GM12891 (cell line): Measurements from ENCODE around the gene WASF1.

- RRBS, result no CpG with 5 or more reads among the region's 4 CpGs
These were observed 99.3 kb downstream of the ARMC2 start for GRCh38 chr6:108947390-108948081.

DNA sequence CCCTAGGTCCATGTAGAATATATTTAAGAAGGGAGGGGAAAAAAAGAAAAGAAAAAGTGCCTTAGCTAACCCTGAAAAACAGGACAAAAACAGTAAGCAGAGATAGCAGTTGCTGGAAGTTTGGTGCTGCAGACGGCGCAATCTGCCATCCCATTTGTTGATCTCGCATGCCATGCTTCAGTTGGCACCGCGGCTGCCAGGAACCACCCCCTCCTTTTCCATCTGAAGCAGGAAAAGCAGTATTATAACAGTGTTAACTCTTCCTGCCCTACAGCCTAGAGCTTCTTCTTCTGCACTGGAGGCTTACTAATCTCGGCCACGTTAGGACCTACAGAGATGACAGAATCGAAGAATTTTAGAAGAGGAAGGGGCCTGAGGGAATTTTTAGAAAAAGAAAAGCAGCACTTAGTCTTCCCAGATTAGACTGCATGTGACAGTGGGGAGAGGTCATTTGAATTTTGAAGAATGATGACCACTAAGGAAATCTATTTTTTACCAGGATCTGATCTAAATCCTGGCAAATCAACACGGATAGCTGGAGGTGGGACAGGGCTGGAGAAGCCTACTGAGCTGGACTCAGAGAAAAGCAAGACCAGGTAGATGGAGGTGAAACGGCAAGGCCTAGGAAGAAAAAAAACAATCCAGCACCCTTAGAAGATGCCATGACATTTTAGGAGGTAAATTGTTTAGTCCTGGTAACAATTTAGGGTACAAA, 100.3 kb downstream of the ARMC2 start:
- RRBS, result no CpG with 5 or more reads among the region's 10 CpGs

DNA sequence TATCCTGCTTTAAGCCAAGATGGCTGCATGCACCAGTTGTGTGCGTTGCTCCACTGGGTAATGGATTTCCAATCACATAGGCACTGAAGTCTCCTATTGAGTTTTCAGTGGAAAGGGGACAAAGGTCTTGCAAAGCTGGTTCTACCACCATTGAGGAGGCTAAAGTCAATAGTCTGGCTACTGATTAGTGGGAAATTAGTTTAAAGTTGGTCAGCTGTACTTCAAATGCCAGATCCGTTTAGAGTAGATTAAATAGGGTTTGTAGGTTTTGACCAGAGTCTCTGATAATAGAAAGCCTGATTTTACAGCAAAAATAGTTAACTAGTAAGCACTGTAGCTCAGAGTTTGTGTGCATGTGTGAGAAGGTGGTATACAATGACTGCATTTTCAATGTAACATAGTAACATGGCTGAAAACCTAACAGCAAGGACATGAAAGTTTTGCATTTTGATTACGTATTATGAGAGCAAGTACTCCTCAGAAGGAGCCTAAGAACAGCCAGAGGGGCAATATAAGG, 104.8 kb downstream of the SESN1 start:
- RRBS, result no CpG with 5 or more reads among the region's 3 CpGs

- RRBS, result no CpG with 5 or more reads among the region's 1 CpG
These were observed 98.9 kb downstream of the SESN1 start for GRCh38 chr6:108995693-108996257.

DNA sequence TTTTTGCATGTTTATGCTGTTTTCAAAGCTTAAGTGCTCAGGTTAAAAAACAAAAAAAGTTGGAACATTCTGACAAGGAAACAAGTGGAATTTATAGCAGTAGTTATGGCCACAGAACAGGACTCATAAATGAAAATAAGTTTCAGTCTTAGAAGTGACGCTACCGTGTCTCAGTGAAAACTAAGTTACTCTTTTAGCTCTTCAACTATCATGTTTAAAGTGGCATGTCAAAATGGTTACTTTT, 84.3 kb downstream of the SESN1 start:
- RRBS, result no CpG with 5 or more reads among the region's 2 CpGs

- RRBS, result no CpG with 5 or more reads among the region's 5 CpGs
These were observed 6.7 kb downstream of the SESN1 start for GRCh38 chr6:109087789-109088453.

GRCh38 chr6:109292180-109292969, 89.9 kb downstream of the CD164 start:
- RRBS, result no CpG with 5 or more reads among the region's 3 CpGs

GRCh38 chr6:109293884-109294430, 88.3 kb downstream of the CD164 start:
- RRBS, result no CpG with 5 or more reads among the region's 7 CpGs

- RRBS, result no CpG with 5 or more reads among the region's 6 CpGs
These were observed 20.2 kb downstream of the CD164 start for GRCh38 chr6:109361907-109362529.

GRCh38 chr6:109381590-109382010, 667 bp downstream of the CD164 start:
- RRBS, result 2% methylated on average over 7 of the region's 30 CpGs

- RRBS, result no CpG with 5 or more reads among the region's 18 CpGs
These were observed 350 bp upstream of the CD164 start for GRCh38 chr6:109382698-109382935.

DNA sequence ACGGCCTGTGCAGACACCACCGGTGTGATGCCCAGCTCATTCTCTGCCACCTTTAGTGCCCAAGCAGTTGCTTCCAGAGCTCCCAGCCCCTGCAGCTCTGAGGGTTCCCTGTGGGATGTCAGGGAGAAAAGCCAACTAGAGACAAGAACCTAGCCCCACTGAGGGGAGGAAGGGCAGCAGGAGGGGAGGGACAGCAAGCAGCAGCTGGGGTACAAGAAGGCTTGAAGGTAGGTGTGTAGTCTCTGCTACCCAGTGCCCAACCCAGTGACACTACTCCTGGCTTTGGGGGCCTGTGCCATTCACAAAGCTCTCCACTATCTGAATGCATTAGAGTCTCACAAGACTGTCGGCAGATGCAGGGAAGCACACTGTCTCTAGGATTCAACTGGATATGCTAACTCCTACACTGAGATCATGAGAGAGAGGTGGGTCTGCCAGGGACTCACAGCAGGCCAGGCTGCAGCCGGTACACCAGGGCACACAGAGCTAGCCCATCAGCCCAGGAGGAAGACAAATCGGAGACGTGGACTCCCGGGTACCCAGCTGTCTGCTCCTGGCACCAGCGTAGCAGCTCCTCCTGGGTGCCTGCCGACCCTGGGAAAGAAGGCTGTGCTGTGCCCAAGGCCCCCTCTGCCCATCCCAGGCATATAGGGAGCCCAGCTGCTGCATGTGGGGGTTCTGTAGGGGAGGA, 7.1 kb downstream of the MICAL1 start:
- RRBS, result 85% methylated on average over 4 of the region's 9 CpGs

GRCh38 chr6:109448977-109449449, 6.6 kb downstream of the MICAL1 start:
- RRBS, result 20% methylated on average over 1 of the region's 11 CpGs

- RRBS, result no CpG with 5 or more reads among the region's 27 CpGs
These were observed 1.4 kb upstream of the MICAL1 start for GRCh38 chr6:109456562-109457798.

GRCh38 chr6:109771744-109772130, 80.6 kb downstream of the FIG4 start:
- RRBS, result no CpG with 5 or more reads among the region's 1 CpG

DNA sequence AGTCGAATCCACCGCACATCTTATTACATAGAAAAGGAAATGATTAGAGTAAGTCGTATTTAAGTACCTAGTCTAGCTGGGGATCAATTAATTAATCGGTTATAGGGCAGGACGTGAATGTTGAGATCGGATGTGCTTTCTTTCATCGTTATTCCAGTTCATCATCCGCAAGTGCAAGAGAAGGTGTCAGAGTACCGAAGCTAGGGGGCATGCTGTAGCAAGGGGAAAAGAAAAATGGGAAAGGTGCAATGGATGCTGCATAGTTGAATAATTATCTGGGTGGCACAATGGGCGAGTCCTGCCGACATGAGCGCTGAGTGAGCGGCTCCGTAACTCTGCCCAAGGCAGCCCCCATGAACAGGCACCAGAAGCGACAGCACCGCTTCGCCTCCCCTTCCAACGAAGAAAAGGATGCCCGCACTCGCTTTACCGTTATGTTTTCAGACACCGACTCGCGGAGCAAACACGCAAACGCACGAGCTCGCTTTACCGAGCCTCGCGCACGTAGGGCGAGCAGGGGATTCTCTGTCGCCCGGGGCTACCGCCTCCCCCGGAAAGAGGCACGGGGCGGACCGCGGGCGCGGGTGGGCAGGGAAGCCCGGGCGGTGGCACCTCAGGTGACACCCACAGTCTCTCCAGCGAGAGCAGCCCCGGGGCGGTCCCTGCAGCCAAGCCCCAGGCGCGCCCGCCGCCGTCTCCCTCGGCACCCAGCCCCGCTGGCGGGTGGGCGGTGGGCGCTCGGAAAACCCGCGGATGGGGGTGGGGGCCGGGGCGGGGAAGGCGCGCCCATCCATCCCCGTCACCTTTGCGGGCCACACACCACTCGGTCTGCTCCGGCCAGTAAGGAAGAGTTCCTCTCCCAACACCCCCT, 704 bp downstream of the WASF1 start:
- RRBS, result 2% methylated on average over 19 of the region's 69 CpGs

GRCh38 chr6:110179402-110179777, at the start of gene WASF1:
WASF1 (minus strand) TSS chr6:110179670.
- RRBS, result under 1% methylated on average over 12 of the region's 44 CpGs

GRCh38 chr6:110399428-110400264, 15.7 kb downstream of the DDO start:
- RRBS, result 40% methylated on average over 7 of the region's 49 CpGs

- RRBS, result no CpG with 5 or more reads among the region's 7 CpGs
These were observed 68.2 kb upstream of the SLC22A16 start for GRCh38 chr6:110544578-110545047.